AG10803 (cell line): ENCODE measurements around a stretch of chr17.

- RRBS: no CpG with 5 or more reads among the region's 8 CpGs
These were observed 9.5 kb downstream of the RPH3AL start for GRCh38 chr17:342995-343609.

GRCh38 chr17:348597-349750, 3.6 kb downstream of the RPH3AL start:
- RRBS: no CpG with 5 or more reads among the region's 19 CpGs

GRCh38 chr17:549216-549942, 139.3 kb downstream of the C17orf97 start:
- RRBS: no CpG with 5 or more reads among the region's 15 CpGs

GRCh38 chr17:851202-851724, 69.1 kb downstream of the MRM3 start:
- RRBS: 5% methylated on average over 3 of the region's 16 CpGs

DNA sequence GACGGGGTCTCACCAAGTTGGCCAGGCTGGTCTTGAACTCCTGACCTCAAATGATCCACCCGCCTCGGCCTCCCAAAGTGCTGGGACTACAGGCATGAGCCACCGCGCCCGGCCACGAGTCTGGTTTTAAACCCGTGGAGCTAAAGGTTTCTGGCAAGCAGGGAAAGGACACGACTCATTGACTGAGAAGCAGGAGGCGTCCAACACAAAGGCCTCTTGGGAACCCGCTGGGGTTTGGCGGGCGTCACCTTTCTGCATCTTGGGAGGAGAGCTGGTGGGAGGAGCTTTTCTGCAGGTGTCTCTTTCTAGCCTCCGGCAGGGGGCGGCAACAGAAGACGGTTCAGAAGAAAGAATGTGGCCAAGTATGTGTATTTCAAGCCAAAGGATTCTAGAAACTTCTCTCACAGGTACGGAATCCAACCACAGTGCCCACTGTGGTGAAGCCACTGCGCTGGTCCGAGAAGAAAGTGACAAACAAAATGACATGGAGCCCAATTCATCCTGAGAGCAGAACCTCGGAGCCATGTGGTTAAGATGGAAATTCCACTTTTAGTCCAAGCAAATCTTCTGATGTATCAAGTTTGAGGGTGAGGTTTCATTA, 97.4 kb downstream of the MRM3 start:
- RRBS: no CpG with 5 or more reads among the region's 20 CpGs

GRCh38 chr17:901278-901866, 78.2 kb downstream of the NXN start:
- RRBS: 0% methylated on average over 1 of the region's 12 CpGs

- RRBS: no CpG with 5 or more reads among the region's 13 CpGs
These were observed 63.7 kb downstream of the NXN start for GRCh38 chr17:915487-916623.

DNA sequence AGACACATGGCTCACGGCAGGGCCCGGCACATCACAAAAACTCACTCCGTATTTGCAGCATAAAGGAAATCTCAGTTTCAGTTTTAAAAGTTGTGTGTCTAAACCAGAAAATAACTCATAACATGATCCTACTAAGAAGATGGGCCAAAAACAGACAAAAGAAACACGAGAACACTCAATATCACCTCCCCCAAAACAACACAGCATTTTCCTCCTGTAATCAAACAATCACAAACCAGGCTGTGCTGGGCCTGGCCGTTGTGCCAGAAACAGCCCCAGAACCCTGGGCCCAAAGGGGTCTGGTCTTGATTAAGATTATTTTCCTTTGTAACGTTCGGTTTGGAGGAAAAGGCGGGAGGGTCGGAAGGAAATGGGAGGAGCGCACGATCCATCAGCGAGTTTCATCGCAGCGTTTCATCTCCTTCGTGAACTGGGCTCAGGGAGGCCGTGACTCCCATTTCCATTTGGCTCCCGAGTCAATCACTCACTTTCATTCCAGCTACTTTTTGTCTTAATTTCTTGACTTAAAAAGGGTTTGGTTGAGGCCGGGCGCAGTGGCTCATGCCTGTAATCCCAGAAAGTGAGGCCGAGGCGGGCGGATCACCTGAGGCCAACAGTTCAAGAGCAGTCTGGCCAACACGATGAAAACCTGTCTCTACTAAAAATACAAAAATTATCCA, 61.5 kb downstream of the NXN start:
- RRBS: no CpG with 5 or more reads among the region's 23 CpGs

DNA sequence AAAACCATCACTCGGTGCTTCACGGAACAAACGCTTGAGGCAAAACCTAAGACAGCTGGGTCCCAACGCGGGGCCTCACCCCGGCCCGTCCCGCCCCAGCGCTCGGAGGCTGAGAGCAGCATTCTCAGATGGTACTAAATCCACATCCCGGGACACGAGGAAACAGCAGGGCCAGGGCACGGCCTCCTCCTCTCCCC, 31.1 kb downstream of the NXN start:
- RRBS: 39% methylated on average over 10 of the region's 13 CpGs

- RRBS: 76% methylated on average over 5 of the region's 34 CpGs
These were observed 7.1 kb downstream of the TIMM22 start for GRCh38 chr17:1003747-1004734.

DNA sequence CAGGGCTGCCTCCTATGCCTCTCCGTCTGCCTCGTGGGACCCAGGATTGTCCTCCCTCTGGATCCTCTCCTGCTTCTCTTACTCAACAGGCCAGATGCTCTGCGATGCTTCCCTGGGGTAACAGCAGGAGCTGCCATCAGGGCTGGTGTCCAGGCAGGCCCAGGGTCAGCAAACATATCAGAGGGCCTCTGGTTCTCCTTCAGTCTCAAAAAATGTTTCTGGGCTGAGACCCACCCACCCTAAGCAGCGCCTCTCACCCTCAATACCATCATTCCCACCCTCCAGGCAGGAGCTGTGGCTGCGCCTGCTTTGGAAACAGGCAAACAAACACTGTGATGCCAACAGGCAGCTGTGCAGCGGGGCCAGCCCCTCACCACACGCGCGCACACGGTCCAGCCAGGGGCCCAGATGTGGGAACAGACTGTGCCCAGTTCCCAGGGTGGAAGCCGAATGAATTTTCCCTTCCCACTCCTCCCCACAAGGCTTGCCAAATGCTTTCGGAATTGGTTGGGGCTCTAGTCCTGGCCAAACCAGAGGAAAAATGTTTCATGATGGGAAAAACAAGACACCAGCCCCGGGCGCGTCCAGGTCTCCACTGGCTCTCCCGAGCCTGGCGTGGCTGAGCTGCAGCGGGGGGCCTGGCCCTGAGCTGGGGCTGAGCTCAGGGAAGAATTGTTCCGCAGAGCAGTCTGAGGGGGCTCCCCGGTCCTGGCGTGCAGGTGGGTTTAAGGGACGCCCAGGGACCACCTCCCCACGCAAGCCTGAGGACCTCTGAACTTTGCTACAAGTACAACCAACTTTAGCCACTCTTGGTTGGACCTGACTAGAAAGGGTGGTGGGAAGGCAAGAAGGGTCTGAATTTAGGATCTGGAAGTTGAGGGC, 11.4 kb downstream of the TIMM22 start:
- RRBS: no CpG with 5 or more reads among the region's 23 CpGs

- RRBS: 13% methylated on average over 25 of the region's 56 CpGs
These were observed 34.7 kb downstream of the TIMM22 start for GRCh38 chr17:1031566-1032171.

- RRBS: no CpG with 5 or more reads among the region's 29 CpGs
These were observed 46.8 kb downstream of the TIMM22 start for GRCh38 chr17:1043506-1044403.

- RRBS: no CpG with 5 or more reads among the region's 12 CpGs
These were observed 78.3 kb downstream of the TIMM22 start for GRCh38 chr17:1075207-1075603.

- RRBS: 1% methylated on average over 9 of the region's 34 CpGs
These were observed 70.2 kb downstream of the ABR start for GRCh38 chr17:1109528-1109959.

DNA sequence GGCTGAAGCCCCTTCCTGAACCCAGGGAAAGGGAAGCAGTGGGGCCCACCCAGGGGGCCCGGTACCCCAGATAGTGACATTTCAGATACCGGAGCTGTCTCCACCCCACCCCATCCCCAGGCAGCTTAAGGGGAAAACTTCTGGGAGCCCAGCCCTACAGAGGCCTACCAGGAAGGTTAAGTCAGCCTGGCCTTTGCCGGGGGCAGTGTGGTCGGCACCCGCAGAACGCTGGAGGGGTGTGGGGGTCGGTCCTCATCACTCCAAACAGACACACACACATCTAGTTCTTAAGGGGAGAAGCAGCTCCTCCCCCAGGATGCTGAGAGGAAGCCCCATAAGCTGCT, 1.1 kb upstream of the ABR start:
- RRBS: 78% methylated on average over 2 of the region's 7 CpGs

- RRBS: 67% methylated on average over 6 of the region's 29 CpGs
These were observed 21.4 kb upstream of the ABR start for GRCh38 chr17:1200988-1201774.

GRCh38 chr17:1210429-1211083, 30.8 kb upstream of the ABR start:
- RRBS: no CpG with 5 or more reads among the region's 16 CpGs

DNA sequence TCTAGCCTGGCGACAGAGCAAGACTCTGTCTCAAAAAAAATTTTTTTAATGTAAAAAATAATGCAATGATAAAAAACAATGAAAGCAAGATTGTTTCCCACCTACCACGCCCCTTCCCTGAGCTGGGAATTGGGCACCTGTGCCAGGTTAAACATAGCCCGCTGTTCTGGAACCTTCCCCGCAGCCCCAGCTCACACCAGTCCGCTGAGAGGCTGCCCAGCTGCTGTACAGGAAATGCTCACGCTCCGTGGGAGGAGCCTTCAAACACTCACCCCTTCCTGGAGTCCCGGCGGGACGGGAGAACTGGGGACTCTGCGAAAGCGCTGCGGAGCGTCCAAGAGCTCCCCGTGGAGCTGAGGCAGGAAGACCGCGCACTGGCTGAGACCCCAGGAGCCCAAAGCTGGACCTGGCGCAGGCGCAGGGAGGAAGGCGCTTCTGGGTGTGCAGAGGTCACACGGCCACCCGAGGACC, 16.6 kb upstream of the BHLHA9 start:
- RRBS: no CpG with 5 or more reads among the region's 22 CpGs

- RRBS: 3% methylated on average over 12 of the region's 35 CpGs
These were observed 805 bp downstream of the CRK start for GRCh38 chr17:1455060-1455794.